ENCODE data around the genes TBC1D3E, GPR179, PLXDC1 and FBXL20.

DNA sequence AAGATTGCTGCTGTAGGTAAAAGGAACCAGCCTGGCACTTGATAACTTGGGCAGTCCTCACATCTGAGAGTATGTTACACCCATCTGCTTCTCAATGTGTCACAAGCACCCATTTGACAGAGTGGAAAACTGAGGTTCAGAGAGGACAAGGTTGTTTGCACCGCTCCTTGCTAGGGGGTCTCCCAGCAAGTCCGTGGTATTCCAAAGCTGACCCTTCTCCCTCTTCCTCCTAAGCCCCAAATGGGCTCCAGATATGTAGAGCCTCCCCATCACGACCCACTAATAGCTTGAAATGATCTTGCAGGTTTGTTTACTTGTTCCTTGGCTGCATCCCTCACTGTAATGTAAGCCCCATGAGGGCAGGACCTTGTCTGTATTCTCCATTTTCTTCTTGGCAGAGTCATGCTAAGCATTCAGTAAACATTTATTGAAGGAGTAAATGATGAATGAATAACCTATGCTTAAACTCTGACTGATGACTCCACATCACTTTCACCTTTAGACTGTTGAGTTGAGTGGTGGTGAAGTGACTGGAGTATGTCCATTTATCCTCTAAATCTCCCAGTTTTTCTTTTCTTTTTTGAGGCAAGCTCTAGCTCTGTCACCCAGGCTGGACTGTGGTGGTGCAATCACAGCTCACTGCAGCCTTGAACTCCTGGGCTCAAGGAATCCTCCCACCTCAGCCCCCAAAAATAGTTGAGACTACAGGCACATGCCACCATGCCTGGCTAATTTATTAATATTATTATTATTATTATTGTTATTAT lies 26.3 kb downstream of the HNF1B start:
- RRBS, result no CpG with 5 or more reads among the region's 3 CpGs

DNA sequence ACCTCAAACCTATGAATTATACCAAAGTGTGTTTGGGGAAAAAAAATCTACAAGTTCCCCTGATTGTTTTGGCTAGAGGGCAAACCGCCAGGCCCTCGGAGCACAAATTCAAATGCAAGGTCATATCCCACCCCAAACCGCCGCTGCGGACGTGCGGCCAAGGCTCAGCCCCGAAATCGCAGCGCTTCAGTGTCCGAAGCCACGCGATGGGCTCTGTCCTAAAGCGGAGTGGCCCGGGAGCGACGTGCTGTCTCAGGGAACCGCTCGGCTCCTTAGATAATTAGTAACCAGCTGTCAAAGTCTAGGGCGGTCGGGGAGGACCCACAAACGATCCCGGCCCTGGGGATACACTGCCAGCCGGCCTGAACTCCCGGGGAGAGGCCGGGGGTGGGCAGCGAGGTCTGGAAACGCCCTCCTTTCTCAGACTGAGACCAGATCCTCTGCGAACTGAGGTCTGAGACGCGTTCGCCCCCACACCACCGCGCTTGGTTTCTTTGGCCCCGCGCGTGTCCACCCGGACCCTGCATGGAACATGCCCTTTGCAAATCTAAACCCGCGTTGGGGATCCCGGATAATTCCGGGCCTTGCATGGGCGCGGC lies 1.4 kb downstream of the HNF1B start:
- RRBS, result no CpG with 5 or more reads among the region's 44 CpGs

- RRBS, result no CpG with 5 or more reads among the region's 9 CpGs
These were observed at the start of gene TBC1D3E for GRCh38 chr17:38127587-38128063. Gene TBC1D3E, plus strand, starts transcription at chr17:38127951.

GRCh38 chr17:38326884-38327375 lies 16.8 kb downstream of the GPR179 start:
- RRBS, result no CpG with 5 or more reads among the region's 3 CpGs

DNA sequence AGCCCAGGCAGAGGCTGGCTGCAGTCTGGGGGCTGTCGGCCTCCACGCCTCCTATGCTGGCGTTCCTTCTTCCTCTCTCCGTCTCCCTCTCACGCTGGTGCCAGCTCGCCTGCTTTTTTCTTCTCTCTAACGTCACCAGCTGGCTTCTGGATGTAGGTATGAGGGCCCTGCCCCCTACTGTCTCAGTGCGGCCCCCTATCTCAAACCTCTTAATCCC lies at the start of gene GPR179:
Gene GPR179, minus strand, starts transcription at position 125 of the 217 bp plus-strand sequence.
- RRBS, result no CpG with 5 or more reads among the region's 8 CpGs

- RRBS, result no CpG with 5 or more reads among the region's 13 CpGs
These were observed 54.2 kb downstream of the ARHGAP23 start for GRCh38 chr17:38482407-38482895.

- RRBS, result no CpG with 5 or more reads among the region's 73 CpGs
These were observed 33.0 kb downstream of the SRCIN1 start for GRCh38 chr17:38572573-38573408.

DNA sequence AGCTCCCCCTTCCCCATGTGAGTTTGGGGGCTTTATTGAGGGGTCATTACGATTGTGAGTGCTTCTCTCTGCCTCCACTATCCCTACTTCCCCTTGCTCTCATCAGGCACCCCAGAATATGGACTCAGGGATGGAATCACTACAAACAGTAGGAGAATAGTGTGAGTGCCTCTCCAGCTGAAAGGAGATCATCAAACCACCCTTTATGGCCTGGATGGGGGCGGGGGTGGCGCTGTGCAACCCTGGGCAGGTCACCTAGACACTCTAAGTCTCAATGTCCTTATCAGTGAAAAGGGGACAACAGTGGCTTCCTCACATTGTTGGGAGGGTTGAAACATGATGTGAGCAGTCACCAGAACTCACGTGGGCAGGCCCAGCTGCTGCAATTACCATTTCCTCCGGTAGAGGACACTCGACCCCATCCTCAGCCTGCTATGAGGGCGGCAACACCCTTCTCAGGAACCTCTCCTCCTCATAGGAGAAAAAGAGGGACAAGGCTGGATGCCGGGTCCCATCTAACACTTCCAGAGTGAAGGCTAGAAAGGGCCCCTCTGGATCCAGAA lies 2.1 kb upstream of the EPOP start:
- RRBS, result no CpG with 5 or more reads among the region's 8 CpGs

GRCh38 chr17:38699069-38699563 lies 6.0 kb upstream of the MLLT6 start:
- RRBS, result no CpG with 5 or more reads among the region's 6 CpGs

DNA sequence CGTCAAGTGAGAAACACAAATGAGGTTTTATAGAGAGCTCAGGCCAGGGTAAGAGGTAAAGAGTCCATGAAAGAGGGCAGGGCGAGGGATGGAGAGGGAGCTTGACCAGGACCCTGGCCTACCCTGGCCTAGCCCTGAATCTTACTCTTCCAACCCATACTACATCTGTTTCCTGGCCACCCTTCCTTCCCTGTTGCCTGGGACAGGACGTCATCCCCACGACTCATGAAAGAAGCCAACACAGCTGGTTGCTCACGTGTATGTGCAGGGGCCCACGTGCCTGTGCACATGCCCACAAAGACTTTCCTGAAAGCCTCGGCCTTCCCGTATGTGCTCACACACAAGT lies 7.2 kb downstream of the PLXDC1 start:
- RRBS, result no CpG with 5 or more reads among the region's 8 CpGs

GRCh38 chr17:39151065-39152169 lies at the start of gene PLXDC1:
Gene PLXDC1, minus strand, starts transcription at chr17:39151637.
- RRBS, result 3% methylated on average over 28 of the region's 75 CpGs

DNA sequence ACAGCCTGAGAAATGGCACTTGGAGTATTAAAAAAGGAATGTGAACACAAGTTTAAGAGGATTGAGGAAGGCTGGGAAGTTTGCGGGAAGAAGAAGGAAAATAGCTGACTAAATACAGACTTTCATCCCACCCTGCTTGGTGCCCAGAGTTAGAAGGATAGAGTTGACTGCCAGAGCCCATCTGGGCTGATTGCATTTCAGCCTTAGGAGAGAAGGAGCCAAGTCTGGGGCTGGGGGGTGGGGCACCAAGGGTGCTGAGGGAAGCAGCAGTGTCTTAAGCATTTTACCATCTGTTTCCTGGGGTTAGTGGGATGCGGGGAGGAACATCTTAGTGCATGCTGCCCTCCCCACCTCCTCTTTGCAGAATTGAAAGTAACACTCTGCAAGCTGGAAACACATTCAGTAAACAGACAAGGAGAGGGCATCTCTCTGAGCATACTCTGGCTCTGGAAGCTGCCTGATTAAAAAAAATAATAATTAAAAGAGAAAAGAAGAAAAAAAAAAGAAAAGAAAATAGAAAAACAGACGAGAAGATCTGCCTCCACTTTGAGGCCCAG lies 1.5 kb upstream of the ARL5C start:
- RRBS, result no CpG with 5 or more reads among the region's 3 CpGs

DNA sequence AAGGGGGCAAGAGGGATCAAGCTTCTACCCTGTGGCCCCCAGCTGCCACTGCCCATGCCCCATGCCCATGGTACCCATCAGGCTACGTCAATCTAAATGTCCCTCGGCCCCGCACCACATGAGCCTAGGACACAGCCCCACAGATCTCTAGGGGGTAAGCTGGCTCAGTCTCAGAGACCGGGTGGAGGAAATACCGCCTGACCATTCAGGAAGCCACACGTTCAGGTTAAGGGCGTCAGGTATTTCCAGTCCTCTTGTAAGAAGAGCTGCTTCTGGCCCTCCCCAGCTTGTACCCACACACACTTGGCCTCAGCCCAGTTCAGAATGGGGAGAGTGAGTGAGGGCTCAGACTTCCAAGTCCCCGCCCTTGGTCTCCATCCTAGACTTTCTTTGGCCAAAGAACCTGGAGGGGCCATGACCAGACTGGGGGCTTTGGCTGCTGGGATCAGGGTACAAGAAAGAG lies 1.7 kb downstream of the CACNB1 start:
- RRBS, result no CpG with 5 or more reads among the region's 8 CpGs

DNA sequence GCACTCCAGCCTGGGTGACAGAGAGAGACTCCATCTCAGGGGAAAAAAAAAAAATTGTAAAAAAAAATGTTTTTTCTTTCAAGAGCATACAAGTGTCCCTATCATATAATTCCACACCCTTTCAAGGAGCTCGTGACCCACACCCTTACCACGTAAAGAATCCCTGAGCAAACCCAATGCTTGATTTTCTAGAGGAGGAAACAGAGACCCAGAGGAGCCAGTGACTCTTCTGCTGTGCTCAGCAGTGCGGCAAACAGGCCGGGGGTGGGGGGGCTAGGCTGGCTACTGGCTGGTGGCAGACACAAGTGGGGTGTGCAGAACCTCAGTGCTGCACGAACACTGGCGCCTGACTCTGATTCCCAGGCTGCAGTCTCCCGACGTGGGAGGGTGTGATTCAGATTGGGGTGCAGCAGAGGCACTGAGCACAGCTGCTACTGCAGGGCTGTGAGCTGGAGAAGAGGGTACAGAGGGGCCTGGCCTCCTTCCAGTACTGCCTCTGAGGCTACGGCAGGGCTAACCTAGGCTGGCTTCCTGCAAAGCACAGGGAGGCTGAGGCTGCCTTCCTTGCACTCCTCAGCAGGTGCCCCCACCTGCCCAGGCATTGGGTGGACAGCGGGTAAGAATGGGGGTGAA lies 8.0 kb downstream of the RPL19 start:
- RRBS, result no CpG with 5 or more reads among the region's 10 CpGs

DNA sequence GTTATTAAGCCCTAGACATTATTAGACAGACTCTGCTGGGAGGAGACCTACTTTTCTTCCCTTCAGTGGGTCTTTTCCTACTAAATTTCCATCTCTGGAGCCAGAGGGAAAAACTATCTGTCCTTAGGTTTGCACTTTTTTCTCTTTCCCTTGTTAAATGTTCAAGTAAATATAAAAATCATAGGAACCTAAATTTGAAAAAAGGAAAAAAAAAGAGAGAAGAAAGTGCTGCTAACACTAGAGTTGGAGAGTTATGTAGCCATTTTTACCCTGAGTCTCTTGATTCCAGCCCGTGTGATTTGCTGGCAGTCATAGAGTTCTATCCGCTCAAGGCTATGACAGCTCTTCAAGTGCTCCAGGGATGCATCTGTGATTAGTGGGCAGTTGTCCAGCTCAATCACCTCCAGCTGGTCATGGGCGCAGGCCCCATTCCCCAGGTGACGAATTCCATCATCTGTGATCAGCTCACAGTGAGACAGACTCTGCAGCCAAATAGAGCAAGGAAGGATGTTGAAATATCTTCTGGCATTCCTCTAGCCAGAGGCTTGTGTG lies 38.2 kb upstream of the STAC2 start:
- RRBS, result no CpG with 5 or more reads among the region's 4 CpGs

- RRBS, result no CpG with 5 or more reads among the region's 18 CpGs
These were observed at the start of gene FBXL20 for GRCh38 chr17:39401521-39401707. Gene FBXL20, minus strand, starts transcription at chr17:39401626.

DNA sequence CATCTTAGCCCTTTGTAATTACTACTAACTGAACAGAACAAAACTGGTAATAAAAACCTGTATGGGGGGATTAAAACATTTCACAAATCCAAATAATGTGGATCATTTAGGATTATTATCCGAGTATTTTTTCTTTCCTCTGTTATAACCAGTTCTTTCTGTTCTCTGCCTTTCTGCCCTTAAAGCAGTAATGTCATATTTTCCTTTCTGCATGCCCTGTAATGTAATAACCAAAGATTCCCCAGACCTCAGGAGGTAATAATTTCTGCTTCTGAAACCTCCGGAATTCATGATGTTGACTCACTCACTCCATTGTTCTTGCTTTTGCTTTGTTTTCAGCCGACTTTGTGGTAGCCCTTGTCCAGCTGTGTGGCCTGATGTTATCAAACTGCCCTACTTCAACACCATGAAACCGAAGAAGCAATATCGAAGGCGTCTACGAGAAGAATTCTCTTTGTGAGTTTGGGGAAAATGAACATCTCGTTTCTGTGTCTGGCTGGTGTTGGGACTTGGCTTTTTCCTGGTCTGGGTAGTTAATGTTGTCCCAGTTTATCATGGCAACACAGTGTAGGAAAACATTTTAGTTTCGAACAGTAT lies 55.9 kb downstream of the CDK12 start:
- RRBS, result no CpG with 5 or more reads among the region's 9 CpGs

GRCh38 chr17:39535164-39536176 lies 72.2 kb downstream of the NEUROD2 start:
- RRBS, result no CpG with 5 or more reads among the region's 3 CpGs

- RRBS, result no CpG with 5 or more reads among the region's 1 CpG
These were observed 68.1 kb downstream of the NEUROD2 start for GRCh38 chr17:39539496-39540217.

DNA sequence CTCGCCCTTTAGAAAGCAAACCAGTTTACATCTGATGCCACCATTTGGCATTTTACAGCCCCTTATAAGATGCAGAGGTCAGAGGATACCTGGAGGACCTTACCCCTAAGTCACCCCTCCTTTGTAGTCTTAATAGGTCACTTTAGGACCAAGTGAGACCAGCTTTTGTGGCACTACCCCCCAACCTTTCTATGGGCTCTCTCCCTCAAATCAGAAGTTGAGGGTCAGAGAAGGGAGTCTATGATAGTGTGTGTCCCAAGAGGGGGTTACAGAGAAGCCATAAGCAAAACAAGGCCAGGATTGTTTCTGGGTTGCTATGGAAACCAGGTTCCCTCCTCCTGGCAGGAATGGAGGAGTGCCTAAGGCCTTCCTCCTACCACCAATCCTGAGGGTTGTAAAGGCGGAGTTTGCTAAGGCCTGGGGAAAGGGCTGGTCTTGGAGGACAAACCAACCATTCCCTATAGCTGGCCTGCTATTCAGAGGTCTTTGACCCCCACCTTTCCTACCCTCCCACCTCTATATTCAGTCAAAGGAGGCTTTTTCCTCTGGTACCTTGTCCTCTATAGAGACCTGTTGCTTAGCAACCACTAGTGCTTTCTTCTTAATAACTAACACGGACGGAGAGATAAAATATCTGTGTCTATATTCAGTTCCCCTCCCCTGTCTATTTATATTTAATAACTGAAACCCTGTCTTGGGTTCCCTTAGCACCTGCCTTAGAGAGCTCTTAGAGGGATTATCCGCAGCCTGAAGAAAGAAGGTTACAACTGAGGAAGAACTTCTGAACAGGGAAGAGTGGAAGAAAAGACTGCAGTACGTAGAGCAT lies 43.5 kb downstream of the NEUROD2 start:
- RRBS, result no CpG with 5 or more reads among the region's 6 CpGs

Measured in GM19239 (cell line).